Parotid gland (tissue), 1 donor: ENCODE data around the genes TIMM13, ZNF554 and NCLN.

DNA sequence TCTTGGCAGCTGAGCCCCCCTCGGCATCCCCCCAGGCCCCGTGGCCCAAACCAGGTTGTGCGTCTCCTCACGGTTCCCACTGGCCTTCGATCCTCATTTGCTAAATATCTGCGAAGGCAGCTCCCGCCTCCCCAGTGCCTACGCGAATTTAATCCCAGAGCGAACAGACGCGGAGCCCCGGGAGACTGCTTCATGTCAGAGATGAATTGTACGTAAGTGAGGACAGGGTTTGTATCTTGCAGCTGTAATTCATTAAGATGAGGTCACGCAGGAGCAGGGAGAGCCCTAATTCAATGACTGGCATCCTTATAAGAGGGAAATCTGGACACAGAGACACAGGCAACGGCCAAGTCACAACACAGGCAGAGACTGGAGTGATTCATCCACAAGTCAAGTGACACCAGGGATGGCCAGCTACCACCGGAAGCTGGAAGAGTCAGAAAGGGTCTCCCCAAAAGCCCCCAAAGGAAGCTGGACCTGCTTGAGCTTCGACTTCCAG is 13.0 kb downstream of the LINGO3 start:
- PRO-cap, result no peak

- PRO-cap, result no peak
Measured at GRCh38 chr19:2394332-2394734, 33.1 kb downstream of the TIMM13 start.

DNA sequence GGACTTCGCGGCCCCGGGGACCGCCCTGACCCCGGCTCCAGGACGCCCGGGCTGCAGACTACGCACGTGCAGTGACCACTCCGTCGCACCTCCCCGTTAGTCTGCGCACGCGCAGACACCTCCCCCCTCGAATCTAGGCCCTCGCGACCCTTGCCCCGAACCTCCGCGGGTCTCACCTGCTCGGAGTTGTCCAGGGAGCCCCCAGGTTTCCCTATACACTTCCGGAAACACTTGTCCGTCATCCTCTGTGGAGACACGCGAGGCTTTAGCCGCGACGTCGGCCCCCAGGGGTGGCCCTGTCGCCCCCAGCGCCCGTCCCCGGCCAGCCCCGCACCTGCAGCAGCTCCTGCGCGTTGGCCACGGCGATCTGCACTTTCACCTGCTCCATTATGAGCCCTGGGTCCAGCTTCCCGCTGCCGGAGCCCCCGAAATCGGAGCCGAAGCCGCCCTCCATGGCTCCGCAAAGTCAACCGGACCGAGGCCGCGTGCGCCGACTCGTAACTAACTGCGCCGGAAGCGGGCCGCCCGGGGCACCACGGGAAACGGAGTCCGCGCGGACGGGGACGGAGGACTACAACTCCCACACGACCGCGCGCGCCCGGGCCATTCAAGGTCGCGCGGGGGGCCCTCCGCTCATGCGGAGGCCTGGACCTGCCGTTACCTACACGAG is at the start of gene TIMM13:
TSS of gene TIMM13 (minus strand) at position 507 of the 670 bp plus-strand sequence.
- PRO-cap, result unidirectional peak, minus-strand start at position 468 of the sequence

DNA sequence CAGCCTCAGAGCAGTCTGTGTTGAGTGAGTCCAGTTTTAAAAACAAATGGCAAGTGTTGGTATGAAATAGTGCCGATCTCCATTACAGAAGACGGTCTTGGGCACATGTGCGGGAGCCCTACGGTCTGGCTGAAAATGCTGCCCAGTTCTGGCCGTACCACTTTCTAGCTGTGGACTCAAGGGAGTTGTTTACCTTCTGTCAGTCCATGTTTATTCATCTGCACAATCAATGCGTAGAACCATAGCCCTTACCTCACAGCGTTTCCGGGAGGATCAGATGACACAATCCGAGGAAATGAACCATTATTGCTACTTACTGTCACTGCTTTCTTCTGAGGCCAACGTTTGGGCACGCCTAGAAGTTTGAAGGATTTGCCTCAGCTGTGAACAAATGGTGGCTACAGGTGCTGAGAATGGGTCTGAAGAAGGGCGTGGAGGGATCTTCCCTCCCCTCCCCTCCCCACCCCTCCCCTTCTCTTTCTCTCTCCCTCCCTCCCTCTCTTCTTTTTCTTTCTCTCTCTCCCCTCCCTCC is 31.2 kb downstream of the GADD45B start:
- PRO-cap, result no peak

GRCh38 chr19:2578041-2578717 is 102.3 kb downstream of the GADD45B start:
- PRO-cap, result no peak

DNA sequence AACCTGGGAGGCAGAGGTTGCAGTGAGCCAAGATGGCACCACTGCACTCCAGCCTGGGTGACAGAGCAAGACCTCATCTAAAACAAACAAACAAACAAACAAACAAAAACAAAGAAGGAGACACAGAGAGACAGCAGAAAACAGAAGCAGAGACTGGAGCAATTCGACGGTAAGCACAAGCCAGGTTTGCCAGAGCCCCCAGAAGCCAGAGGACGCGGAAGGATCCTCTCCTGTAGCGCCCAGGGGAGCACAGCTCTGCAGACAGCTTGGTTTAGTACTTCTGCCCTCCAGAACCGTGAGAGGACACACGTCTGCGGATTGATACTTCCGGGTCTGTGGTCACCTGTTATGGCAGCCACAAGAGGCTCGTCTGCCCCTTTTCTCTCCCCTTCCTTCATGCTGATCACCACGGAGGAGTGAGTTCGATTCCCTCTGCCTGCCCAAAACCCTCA is 80.9 kb downstream of the GNG7 start:
- PRO-cap, result no peak

- PRO-cap, result no peak
Measured at GRCh38 chr19:2629062-2630395, 73.0 kb downstream of the GNG7 start.

- PRO-cap, result no peak
Measured at GRCh38 chr19:2700616-2701039, 1.9 kb downstream of the GNG7 start.

DNA sequence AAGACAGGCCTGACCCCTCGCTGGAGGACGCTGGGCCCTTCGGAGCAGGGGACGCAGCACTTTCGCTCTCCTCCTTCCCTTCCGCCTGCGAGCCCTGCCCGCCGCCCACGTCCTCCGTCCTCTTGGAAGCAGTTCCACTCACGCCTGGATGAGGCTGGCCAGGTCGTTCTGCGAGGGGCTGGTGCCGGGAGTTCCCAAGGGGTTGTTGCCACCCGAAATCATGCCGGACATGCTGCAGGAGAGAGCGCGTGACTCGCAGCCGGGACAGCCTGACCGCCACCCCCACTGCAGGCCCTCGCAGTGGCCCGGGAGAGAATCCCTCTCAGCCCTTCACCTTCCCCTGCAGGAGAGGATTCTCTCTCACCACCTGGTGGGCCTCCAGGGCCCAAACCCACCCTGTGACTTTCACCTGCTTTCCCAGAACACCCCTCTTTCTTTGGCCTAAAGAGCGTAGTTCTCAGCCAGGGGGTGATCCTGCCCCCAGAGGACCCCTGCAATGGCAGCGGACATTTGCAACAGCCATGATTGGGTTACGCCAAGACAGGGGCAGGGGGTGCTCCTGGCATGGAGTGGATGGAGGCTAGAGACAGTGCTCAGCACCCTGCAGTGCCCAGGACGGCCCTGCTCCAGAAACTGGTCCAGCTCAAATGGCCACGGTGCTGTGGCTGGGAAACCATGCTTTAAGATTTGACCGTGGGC is 17.9 kb upstream of the SLC39A3 start:
- PRO-cap, result no peak

DNA sequence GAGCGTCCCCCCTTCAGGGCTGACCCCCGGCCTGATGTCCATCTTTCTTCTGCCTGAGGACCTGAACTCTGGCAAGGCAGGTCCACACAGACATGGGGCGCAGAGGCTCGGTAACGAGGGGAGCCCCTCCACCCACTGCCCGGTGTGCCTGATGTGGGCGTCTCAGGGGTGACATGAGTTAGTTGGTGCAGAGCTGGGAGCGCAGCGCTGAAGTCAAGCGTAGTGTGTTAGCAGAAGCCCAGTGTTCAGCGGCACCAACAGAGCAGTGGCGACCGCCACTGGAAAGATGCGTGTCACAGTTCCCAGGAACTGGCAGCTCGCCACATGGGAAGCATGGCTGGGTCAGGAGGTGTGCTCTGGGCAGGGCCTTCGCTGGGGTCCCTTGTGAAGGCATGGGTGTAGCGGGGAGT is 11.4 kb downstream of the THOP1 start:
- PRO-cap, result no peak

DNA sequence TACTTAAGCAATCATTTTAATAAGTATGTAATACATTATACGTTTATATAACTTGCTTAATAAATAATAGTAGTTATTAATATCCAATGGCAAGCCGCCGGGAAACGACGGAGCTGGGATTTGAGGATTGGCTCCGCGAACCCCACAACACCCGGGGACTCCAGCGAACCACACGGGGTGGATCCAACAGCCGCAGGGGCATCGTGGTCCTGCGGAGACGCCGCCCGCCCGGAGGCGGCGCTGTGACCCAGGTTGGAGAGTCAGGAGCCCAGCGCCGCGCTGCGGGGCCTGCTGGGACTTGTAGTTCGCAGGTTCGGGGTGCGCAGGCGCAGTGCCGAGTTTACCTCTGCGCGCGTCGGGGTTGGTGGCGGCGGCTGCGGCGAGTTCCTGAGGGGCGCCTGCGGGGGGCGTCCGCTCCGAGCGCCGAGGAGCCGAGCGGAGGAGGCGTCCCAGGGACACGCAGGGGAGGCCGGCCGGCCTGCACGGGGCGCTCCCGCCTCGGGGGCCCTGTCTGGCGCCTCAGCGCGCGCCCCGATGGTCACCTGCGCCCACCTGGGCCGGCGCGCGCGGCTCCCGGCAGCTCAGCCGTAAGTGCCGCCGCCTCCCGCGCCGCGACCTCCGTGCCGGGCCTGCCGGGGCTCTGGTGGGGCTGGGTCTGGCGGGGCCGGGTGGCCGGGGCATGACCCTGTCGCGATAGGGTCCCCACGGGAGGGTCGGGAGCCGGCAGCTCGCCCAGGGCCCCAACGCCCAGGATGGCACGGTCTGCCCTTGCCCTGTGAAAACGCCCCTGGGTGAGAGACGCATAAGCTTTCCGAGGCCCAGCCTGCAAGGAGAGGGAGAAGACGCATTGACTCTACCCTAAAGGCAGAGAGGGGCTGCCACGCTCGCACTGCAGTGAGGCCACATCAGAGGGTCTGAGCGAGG is at the start of gene ZNF554:
TSS of gene ZNF554 (plus strand) at position 331 of the 924 bp plus-strand sequence.
- PRO-cap, result unidirectional peak, plus-strand start at position 349 of the sequence

- PRO-cap, result no peak
Measured at GRCh38 chr19:2887208-2887779, 13.4 kb upstream of the ZNF57 start.

DNA sequence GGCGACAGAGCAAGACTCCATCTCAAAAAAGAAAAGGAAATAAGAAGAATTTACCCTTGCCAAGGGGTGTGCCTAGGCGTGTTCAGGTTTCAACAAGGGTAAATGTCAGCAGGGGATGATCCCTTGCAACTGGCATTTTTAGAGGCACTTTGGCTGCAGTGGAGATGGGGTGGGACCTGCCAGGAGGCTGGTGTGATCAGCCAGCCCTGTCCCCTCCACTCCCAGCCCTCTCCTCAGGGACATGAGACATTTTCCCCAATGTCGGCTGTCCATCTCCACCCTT is 11.4 kb downstream of the TLE5 start:
- PRO-cap, result no peak

GRCh38 chr19:3055580-3056284 is 6.6 kb downstream of the TLE5 start:
- PRO-cap, result no peak

- PRO-cap, result no peak
Measured at GRCh38 chr19:3061025-3061687, 1.1 kb downstream of the TLE5 start.

DNA sequence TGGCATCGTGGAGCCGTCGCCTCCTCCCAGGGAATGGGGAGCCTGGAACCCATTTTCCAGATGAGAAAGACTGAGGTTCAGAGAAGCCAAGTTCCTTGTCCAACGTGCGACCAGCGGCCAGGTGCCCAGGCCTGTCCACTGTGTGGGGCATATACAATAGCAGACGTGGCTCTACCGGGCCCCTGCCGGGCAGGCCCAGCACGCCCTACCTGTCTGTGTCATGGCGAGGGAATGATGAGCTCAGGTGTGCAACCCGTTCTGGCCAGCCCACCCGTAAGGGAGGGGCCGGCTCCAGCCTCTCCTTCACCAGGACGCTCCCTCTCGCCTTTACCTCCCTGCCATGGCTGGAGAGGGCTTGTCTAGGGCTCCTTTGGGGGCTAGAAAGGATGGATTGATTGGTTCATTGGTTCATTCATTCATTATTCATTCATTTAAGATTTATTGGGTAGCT is 887 bp downstream of the GNA15 start:
- PRO-cap, result no peak

- PRO-cap, result no peak
Measured at GRCh38 chr19:3137214-3137545, 1.3 kb downstream of the GNA15 start.

GRCh38 chr19:3141766-3142766 is 6.2 kb downstream of the GNA15 start:
- PRO-cap, result no peak

- PRO-cap, result no peak
Measured at GRCh38 chr19:3180706-3181218, 2.2 kb downstream of the S1PR4 start.

- PRO-cap, result no peak
Measured at GRCh38 chr19:3185714-3186250, at the start of gene NCLN. Gene NCLN (plus strand): TSS chr19:3185930.